ENCODE results near the gene TOX3.

DNA sequence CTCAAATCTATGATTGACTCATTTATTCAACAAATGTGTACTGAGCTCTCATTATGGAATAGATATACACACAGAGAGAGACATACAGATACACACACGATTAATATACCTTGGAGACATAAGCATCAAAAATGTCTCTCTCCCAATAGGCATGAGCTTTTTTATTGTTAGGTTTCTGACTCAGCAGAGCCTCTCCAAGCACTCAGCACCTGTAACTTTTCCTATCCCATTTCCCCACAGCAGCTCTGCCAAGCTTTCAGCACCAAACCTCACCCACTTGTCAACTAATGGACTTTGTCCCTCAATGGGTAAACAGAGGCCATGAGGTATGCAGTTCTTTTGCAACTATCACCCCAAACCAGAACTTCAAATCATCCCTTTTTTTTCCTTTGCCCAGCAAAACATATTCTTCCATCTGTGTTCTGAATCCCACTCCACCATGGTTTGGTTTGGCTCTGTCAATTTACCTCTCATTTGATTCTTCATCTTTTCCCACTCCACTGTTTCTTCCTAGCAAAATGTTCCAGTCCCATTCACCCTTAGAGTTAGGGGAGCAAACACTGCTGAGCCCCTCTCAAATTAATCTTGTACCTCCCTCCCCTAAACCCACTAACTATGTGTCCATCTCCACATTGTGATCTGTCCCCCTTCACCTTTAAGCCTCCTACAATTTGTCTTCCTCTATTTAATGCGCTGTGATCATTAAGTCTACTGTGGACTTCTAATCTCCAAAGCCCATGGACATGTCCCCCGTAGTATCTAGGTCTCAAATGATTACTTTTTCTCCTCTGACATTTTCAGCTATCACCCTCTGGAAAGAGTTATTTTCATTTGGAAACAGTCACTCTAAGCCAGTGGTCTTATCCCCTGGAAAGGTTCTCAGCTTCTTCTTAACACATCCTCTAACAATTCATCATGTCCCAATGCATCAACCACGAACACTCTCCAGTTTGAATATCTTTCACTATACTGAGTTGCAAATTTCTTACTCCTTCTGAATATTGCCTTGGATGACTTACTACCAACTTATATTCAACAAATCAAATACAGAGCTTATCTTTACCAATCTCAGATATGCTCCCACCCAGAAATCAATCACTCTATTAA is 57.9 kb downstream of the TOX3 start:
- RRBS = no CpG with 5 or more reads among the region's 4 CpGs

DNA sequence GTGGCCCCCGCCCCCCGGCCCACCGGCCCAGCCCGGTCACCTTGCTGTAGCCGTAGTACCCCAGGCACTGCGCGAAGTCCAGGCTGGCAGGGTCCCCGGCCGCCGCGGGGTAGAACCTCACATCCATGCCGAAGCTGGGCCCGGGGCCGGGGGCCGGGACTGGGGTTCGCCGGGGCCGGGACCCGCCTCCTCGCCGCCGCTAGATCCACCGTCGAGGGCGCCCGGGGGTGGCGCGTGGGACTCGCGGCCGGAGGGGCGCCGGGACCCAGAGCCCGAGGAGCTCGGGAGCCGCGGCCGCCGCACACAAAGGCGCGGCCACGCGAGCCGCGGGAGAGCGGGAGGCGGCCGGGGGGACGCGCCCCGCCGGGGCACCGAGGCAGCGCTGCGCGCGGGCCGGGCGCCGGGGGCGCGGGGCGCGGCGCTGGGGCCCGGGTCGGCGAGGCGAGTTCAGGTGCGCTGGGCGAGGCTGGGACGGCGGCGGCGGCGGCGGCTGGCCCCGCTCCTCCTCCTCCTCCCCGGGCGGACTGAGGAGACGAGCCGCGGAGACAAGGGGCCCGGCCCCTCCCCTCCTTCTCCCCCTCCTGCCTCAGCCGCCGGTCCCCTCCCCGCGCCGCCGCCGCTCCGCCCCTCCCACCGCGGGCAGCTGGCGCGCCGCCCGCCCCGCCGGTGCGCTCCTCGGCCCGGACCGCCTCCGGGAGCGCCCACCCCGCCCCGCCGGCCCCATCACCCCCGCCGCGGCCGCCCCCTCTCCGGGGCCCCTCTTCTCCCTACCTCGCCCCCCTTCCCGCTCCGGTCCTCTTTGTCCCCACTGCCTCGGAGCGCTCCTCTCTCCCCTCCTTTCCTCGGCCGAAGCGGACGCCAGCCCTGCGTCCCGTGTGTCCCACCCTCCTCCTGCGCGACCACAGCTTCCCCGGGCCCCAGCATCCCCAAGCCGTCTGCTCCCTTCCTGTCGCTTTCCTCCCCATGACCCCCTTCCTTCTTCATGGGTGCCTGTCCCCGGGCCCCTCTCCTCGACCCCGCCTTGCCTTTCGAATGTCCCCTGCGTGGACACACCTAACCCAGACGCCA is at the start of gene TOX3:
TSS of gene TOX3 (minus strand) at position 547 of the 1,068 bp plus-strand sequence.
- RRBS = 22% methylated on average over 70 of the region's 136 CpGs

GRCh38 chr16:53042078-53043167 is 10.3 kb downstream of the CHD9NB start:
- RRBS = no CpG with 5 or more reads among the region's 15 CpGs

DNA sequence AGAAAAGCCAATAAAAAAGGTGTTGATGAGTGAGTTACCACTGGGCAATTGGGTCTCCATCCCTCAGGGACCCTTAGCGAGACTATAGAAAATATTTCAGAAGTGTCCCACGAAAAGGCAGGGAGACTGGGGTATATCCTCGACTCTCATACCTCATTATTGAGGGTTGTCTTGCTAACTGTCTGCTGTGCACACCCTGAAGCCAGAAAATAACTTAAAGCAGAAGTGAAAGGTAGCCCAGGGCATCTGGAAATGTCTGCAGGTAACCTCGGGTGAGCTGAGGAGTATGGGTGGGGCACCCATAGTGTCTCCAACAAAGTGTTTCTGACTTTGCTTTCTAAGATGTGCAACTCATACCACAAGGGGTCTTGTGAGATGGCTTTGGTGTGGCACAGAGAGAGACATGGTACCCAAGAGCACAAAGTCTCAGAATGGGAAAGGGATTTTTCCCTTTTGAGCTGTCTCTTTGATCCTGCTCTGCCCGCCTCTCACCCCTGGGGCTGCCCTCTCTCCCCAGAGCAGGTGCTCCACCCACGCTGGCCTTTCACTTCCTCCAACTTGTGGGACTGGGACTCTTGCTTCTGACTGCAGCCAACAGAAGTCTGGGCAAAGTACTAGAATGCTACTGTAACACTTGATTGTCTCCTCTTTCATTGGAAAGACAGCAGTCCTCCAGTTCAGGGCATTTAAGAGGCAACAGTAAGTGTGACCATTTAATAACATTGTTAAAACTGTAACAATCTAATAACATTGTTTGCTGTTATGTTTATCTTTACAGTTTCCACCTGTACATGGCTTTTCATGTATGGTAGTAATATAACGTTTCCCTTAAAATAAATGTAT is 7.0 kb downstream of the CHD9 start:
- RRBS = no CpG with 5 or more reads among the region's 7 CpGs

GRCh38 chr16:53090401-53091569 is 36.0 kb downstream of the CHD9 start:
- RRBS = no CpG with 5 or more reads among the region's 21 CpGs

DNA sequence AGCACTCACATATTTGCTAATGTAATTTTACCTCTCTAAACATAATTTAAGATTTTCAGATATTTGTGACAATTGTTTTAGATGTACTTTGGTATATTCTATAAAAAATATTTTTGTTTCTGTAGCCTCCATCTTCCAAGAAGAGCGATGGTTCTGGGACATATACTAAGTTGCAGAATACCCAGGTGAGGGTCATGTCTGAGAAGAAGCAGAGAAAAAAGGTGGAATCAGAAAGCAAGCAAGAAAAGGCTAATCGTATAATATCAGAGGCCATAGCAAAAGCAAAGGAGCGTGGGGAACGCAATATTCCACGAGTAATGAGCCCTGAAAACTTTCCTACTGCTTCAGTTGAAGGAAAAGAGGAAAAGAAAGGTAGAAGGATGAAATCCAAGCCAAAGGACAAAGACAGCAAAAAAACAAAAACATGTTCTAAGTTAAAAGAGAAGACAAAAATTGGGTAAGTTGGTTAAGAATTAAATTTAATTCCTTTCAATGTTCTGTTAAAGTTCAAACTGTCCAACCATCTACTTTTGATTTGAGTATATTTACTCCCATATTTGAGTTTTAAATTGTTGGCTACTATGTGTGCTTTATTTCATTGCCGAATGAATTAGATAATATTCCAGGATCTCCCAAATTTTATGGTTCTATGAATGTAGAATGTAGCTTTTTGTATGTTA is 154.7 kb downstream of the CHD9 start:
- RRBS = no CpG with 5 or more reads among the region's 6 CpGs

GRCh38 chr16:53324119-53324547 is 110.1 kb upstream of the RBL2 start:
- RRBS = no CpG with 5 or more reads among the region's 2 CpGs

DNA sequence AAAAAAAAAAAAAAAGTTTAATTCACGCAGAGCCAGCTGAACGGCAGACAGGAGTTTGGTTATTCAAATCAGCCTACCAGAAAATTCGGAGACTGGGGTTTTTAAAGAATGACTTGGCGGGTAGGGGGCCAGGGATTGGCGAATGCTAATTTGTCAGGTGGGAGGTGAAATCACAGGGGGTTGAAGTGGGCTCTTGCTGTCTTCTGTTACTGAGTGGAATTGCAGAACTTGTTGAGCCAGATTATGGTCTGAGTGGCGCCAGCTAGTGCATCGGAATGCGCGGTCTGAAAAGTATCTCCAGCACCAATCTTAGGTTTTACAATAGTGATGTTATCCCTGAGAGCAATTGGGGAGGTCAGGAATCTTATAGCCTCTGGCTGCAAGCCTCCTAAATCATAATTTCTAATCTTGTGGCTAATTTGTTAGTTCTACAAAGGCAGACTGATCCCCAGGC is 800 bp upstream of the RBL2 start:
- RRBS = no CpG with 5 or more reads among the region's 9 CpGs

- RRBS = no CpG with 5 or more reads among the region's 4 CpGs
Measured at GRCh38 chr16:53490734-53491464, 12.1 kb downstream of the AKTIP start.

DNA sequence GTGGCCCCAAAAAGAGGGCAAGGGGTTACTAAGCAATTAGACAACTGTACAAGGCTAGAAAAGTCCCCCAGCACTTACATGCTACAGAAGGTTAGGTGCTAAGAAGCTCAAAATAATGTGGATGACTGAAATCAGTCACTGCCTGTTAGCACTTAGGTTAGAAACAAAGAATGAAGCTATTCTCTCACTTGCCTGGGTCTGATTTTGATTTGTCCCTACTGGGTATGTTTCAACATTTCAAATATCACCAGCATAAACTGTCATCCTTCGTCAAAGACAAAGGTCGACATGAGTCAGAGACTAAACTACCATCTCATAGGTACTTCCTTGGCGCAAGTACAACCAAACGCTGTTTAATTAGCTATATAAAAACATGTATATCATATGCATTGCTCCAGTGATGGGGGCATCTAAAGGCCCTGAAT is 4.1 kb downstream of the AKTIP start:
- RRBS = no CpG with 5 or more reads among the region's 4 CpGs

DNA sequence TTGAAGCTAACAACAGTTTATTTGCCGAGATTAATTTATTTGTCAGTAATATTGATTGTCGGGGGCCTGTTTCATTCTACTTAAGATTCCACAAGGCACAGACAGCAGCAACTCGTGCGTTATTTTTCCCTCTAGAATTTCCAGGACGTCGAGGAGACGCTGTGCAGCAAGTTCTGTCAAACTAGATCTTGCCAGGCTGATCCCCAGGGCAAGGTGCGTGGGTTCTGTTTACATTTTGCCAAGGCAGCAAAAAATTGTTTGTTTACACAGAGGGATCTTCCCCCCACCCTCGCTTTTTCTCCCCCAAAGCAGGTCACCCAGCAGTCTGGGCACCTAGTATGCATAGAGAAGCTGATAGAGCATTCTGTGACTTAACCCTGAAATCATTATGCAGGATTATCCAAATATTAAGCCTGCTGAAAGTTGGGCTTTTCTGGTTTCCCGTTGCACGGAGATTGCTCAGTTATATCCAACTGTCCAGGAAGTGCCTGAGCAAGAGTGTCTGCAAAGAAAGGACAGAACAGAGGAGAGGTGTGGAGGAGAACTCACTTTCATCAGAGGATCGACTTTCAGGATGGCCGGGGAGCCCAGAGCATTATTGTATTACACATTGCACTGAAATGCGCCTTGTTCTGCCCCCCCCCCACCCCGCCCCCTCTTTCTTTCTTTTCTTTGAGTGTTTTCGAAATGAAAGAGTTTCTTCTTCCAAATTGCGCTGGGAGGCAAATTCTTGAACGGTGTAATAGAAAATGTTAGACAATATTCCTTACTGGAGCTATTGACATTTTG is 111.2 kb downstream of the IRX3 start:
- RRBS = no CpG with 5 or more reads among the region's 18 CpGs

GRCh38 chr16:54208255-54208725 is 78.3 kb downstream of the IRX3 start:
- RRBS = no CpG with 5 or more reads among the region's 6 CpGs

GRCh38 chr16:54284253-54284797 is 2.3 kb downstream of the IRX3 start:
- RRBS = 25% methylated on average over 41 of the region's 62 CpGs

- RRBS = no CpG with 5 or more reads among the region's 106 CpGs
Measured at GRCh38 chr16:54284798-54285885, 1.4 kb downstream of the IRX3 start.

DNA sequence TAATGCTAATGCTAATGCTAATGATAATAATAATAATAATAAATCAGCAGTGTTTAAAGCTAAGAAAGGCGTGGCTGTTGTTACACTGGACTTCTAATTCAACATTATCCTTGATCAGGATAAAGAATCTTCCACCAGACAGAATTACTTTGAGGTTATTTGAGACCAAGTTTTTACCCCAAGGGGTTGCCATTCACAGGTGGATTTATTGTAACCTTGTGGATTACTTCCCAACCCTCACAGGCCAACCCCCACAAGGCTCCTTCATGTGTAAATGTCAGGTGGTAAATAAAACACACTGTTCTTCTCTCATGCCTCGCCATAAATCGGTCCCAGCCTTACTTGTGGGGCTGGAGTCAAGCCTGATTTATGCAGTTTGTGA is 98.5 kb upstream of the IRX3 start:
- RRBS = no CpG with 5 or more reads among the region's 3 CpGs

DNA sequence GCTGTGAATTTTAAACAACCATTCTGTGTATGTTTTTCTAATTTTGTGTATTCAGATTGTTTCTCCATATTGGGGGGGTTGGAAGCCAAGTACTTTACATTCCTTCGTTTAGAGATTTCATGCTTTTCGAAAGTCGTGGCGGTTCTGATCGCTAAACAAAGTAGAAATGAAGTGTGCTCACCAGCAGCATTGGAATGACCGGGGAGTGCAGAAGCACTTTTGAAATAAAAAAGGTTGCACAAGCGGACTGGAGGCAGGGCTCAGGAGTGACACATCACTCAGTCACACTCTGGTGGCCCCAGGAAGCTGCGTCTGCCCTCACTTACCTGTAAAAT is 278.9 kb upstream of the IRX5 start:
- RRBS = no CpG with 5 or more reads among the region's 8 CpGs

DNA sequence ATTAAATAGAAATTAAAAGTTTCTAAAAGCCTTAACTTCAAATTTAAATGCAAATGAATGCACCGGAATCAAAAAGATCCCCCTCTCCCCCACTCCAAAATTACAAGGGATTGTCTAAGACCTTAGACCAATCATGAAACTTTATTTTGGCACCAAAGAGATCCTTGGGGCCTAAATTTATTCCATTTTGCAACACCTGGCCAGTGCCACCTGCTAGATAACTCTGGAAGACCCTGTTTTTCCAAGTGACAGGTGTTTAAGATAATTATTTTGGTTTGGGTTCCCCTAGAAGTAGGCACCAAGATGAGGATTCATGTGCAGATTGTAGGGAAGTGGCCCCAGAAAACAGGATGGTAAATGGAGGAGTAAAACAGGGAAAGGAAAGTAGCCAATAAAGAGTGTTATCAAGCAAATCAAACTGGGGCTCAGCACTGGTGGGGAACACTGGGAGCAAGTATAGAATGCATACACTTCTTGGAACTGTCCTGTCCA is 215.9 kb upstream of the IRX5 start:
- RRBS = no CpG with 5 or more reads among the region's 1 CpG

DNA sequence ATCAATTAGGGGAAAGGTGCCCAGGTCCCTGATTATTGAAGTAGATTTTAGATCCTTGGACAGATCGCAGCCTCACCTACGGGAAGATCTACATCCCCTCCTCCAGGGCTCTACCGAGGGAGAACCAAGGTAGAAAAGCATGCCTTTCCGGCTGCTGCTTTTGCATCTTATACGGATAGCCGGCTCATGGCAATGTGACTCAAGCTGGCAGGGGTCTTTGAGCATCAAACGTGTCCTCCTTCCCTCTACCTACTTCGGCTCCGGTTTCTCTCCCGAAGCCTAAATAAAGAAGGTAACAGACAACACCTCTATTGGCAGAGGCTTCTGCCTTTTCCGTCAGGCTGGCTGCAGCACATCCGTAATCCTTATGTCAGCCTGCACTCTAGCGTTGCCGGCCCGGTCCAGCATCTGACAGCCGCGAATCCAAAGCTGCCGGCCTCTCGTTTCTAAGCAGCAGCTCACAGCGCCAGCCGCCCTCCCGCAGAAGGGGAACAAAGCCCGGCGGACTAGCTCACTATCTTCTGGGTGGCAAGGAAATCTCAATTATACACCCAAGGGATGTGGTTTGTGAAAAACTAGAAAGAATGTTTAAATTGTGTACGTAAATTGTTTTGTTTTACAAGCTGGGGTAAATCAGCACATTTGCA is 47.0 kb downstream of the IRX6 start:
- RRBS = 9% methylated on average over 13 of the region's 25 CpGs

- RRBS = no CpG with 5 or more reads among the region's 14 CpGs
Measured at GRCh38 chr16:55483710-55484514, 4.9 kb downstream of the MMP2 start.

DNA sequence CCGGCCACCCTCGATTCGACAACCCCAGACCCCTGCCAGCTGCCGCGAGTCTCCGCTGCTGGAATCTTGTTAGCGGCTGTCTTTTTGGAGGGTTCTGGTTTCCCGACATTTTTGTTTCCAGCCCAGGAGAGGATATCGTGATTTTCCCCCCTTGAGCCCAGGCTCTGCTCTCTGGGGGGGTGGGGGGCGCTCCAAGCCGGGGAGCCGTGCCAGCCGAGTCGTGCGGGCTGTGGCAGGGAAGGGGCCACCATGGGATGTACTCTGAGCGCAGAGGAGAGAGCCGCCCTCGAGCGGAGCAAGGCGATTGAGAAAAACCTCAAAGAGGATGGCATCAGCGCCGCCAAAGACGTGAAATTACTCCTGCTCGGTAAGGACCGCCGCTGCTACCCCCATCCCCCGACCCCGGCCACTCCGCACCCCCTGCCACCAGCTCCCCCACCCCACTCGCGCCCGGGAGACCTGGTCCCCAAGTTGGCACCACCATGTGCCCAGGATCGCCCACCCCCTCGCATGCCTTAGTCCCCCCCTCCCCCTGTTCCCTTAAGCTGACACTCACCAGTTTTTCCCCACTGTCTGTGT is 787 bp downstream of the GNAO1 start:
- RRBS = 14% methylated on average over 5 of the region's 34 CpGs

Data from GM06990 (cell line).